ENCODE measurements around a stretch of chr1.

DNA sequence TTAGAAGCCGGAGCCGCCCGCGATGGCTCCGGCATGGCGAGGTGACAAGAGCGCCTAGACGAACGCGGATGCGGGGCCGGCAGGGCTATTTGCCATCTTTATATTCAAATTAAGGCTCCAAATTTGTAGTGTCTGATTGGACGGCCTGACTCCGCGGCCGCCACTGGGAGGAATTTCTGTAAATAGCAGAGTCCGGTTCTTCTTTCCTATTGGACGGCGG, 6.6 kb downstream of the H2BC26 start:
- RRBS = 2% methylated on average over 11 of the region's 19 CpGs
CAGE:
- cytosol, long polyA plus RNA = no peak
- long polyA plus RNA = no peak
- nucleus, long polyA plus RNA = no peak

DNA sequence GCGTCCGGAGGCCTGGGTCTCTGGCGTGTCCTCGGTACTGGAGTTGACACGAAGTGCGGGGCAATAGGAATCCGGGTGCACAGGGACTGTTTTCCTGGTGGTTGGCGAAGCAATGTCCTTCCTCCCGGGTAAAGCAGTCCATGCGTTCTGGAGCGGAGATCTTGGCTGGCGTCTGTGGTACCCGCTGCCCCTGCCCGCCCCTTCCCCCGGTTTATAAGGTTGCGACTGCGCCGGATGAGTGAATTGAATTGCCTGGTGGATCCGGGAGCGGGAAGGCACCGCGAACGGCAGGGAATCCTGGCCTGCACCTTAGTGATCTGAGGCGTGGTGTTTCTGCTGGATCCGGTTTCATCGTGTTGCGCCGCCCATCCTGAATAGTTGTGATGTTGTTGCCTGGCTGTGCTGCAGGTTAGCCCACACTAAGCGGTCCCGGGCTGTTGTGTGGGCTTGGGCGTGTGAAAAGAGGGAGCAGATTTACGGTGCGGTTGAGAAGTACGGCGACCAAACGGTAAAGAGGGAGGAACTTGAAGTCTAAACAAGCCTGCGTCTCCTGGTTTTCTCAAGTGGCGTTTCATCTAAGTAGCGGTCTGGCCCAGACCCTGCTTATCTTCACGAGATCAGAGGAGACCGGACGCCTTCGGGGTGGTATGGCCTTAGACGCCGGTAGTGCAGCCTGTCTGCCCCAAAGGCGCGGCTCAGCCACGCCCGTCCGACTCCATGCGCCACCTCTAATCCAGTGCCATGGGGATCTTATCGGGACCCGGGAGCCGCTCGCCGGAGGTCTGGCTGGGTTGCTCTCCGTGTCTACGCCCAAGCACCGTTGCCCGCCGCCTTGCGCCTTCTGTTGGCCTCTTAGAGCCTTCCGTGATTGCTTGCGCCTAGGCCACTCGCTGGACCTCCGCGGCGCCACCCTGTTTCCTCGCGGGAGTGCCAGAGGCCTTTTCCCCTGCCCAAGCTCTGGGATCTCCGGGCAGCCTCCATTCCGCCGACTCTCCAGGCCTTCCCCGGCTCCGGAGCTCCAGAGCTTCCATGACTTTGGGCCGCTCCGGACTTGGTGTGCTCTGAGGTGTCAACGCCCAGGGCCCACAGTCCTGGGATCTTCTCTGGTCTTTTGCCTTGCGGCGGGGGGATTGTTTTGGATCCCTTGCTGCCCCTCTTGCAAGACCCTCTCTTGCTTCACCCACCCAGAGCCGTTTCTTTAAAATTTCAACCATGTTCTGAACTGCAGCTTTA, 87.5 kb upstream of the RHOU start:
- RRBS = 2% methylated on average over 19 of the region's 81 CpGs
CAGE:
- cytosol, long polyA plus RNA = no peak
- long polyA plus RNA = no peak
- nucleus, long polyA plus RNA = no peak

DNA sequence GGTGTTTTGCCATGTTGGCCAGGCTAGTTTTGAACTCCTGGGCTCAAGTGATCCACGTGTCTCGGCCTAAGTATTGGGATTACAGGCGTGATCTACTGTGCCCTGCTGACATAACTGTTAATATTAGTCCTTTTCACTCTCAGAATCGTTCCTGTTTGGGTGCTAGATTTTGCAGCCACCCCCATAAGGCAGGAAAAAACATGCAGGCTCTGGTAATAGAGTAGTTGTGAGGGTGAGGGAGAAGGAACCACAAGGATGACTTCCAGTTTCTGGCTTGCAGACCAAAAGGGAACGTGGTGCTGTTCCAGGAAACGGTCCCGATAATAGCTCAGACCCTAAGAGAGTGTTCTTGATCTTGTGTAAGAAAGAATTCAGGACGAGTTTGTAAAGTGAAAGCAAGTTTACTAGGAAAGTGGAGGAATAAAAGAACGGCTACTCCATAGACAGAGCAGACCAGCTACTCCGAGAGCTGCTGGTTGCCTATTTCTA, 50.7 kb upstream of the RHOU start:
- RRBS = no CpG with 5 or more reads among the region's 10 CpGs
CAGE:
- cytosol, long polyA plus RNA = no peak
- long polyA plus RNA = no peak
- nucleus, long polyA plus RNA = no peak

- RRBS = no CpG with 5 or more reads among the region's 6 CpGs
CAGE:
- cytosol, long polyA plus RNA = no peak
- long polyA plus RNA = no peak
- nucleus, long polyA plus RNA = no peak
Observed at GRCh38 chr1:228745413-228746190, 10.3 kb downstream of the RHOU start.

DNA sequence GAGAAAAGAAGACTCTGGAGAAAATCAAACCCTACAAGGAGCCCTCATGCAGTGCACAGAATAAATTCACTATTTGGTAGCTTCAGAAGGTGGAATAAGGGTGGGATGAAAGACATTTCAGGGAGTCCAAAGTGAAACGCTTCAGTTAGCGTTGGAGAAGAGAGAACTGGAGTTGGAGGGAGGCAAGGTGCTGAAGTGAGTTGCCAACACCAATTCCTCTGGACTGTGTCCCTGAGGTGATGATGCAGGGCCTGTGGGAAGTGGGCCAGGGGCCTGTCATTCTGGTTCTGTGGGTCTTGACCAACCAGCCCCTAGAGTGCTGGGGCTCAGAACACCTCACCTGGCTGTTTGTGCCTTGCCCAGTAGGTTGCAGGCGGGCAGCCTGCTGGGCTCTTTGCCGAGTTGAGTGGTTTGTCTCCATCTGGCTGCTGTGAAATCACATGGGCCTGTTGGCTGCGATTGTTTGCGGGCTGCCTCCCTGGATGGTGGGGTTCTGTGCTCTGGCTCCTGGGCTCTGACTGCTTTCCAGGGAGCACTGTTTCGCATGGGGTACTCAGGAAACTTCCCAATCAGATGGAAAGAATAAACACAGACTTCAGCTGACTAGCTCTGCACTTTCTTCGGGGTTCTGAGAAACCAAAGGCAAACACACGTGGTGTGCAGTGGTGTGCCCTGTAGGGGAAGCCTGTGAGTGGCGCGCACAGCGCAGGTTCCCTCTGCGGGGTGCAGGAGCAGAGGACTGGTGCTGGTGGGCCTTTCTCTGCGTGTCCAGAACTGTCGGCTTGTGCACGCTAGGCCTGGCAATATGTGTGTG, 95.0 kb downstream of the RHOU start:
- RRBS = no CpG with 5 or more reads among the region's 16 CpGs
CAGE:
- cytosol, long polyA plus RNA = no peak
- long polyA plus RNA = no peak
- nucleus, long polyA plus RNA = no peak

DNA sequence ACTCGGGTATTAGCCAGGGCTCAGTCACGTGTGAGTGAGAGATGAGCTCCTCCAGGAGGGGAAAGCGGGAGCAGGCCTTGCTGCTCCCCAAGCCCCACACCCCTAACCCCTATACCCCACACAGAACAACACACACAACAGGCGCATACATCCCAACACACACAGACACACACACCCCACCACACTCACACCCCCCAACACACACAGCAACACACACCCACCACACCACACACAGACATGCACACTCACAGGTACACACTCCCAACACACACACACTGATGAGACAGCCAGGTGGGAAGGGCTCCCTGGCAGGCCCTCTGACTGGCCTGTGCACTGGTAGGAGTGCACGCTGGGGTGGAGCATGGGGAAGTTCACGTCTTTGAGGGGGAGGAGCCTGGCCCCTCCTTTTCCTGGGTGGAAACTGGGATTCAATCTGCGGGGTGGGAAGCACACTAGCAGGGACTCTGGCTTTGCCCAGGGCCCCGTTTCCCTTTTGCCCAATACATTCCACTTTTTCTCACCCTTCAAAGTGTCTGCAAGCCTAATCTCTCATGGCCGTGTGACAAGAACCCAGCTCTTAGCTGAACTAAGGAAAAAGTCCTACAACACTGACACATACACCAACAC, 116.8 kb downstream of the RHOU start:
- RRBS = no CpG with 5 or more reads among the region's 9 CpGs
CAGE:
- cytosol, long polyA plus RNA = no peak
- long polyA plus RNA = no peak
- nucleus, long polyA plus RNA = no peak

DNA sequence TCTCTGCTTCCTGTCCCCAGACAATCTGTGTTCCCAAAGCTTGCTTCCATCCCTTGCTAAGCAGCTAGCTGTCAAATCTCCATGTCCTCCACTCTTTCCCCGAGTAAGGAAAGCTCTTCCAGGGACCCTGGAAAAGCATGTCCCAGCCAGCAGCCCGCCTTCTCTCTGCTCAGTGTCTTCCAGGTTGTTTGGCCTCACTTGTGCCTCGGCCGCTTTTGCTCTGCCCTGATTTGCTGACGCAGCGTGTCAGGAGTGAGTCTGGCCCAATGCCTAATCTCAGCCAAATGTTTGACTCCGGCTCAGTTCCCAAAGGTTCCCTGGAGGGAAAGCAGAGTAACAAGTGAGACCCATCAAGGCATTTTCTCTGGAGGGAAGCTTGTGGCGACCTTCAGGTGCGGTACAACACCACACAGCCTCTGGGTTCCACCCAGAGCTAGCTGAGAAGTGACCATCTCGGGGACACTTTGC, 243.4 kb downstream of the RHOU start:
- RRBS = no CpG with 5 or more reads among the region's 10 CpGs
CAGE:
- cytosol, long polyA plus RNA = no peak
- long polyA plus RNA = no peak
- nucleus, long polyA plus RNA = no peak

DNA sequence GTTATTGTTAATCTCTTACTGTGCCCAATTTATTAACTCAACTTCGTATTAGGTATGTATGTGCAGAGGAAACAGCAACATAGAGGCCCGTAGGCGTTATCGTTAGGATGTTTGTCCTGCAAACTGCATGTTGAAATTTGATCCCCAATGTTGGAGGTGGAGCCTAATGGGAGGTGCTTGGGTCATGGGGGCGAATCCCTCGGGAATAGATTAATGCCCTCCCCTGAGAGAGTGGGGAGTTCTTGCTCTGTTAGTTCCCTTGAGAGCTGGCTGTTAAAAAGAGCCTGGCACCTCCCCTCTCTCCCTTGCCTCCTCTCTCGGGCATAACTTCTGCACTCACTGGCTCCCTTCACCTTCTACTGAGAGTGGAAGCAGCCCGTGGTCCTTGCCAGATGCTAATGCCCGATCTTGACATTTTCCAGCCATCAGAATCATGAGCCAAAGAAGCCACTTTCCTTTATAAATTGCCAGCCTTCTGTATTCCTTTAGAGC, 149.0 kb upstream of the RAB4A start:
- RRBS = no CpG with 5 or more reads among the region's 9 CpGs
CAGE:
- cytosol, long polyA plus RNA = no peak
- long polyA plus RNA = no peak
- nucleus, long polyA plus RNA = no peak

DNA sequence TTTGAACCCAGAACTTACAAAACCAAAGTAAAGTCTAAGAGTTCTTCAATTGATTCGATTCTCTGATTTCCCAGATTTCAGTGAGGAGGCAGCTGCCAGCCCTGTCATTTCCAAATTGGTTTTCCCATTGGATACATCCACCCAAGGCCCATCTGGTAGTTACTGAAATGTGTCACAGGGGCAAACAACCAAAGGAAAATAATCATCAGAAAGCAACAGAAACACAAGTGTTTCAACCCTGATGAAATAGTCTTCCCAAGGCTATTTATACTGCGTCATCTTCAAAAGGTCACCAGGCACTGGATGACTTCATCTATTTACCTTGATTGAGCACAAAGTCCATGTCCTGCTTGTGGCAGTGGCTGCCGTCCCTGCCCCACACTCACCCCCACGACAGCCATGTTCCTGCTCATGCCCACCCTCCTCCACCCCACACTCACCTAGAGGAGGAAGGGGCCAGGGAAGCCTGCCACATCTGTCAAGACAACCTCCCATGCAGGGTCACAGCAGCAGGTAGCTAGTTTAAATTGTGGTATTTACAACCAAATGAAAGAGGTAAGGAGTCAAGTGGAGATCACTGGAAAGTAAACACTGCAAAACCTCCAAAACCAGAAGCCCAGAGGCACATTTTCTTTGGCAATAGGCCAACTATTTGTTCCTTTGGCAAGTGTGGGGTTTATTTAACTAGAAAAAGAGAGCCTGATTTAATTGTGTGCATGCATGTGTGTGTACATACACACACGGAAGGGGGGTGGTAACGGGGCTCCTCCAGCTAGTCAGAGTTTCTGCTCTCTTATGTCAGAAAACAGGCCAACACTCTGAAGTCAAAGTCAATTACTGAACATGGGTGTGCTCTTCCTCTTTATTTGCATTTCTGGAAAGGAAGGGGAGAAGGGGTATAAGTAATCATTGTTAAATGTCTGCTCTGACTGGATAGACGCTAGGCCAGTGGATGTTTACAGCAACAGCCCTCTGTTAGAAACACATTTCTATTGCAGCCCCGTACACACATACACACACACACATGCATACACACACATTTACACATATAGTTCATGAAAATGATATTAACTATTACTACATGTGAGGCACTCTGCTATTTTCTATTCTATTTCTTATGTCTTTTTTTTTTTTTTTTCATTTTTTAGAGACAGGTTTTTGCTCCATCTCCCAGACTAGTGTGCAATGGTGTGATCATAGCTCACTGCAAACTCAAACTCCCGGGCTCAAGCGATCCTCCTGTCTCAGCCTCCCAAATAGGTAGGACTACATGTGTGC, 49.4 kb upstream of the RAB4A start:
- RRBS = no CpG with 5 or more reads among the region's 10 CpGs
CAGE:
- cytosol, long polyA plus RNA = no peak
- long polyA plus RNA = no peak
- nucleus, long polyA plus RNA = no peak

DNA sequence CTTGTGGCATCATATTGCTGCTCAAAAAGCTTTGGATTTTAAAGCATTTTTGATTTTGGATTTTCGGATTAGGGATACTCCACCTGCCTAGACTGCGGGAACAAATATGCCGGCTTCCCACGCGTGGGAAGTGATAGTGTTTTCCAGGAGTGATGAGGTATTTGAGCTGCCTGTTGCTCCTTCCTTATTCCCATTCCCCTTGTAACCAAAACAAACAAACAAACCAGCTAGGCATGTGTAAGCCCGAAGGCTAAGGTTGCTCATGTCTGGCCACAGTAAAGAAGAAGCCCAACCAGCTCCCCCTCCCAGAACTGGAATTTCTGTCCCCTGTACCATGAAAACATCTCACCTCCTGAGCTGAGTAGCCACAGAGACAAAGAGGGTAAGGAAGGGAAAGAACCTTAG, 41.9 kb upstream of the RAB4A start:
- RRBS = no CpG with 5 or more reads among the region's 6 CpGs
CAGE:
- cytosol, long polyA plus RNA = no peak
- long polyA plus RNA = no peak
- nucleus, long polyA plus RNA = no peak

DNA sequence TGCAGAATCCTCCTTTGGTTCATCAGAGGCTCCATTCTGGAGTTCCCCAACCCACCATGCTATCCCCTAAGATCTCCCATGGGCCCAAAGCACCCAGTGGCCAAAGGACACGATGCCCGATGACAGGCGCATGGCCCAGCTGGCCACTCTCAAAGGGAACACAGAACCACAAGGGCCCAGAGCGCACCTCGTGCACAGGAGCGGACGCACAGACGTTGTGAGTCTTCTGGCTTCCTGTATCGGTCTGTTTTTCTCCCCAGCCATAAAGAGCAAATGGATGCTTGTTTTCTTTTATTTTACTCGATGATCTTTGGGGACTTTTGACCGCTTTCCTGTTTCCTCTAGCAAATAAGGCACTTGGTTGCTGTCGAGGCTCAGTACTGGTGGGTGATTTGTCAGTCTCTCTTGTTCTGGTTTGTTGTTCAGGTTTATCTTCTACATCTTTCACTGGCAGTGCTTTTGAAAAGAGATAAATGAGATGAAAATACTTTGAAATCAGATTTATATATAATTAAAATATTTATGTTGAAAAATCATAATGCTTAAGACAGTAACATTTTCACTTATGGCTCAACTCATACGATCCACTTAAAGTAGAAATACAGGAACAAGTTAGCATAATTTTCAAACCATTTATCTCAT, 16.2 kb downstream of the CCSAP start:
- RRBS = no CpG with 5 or more reads among the region's 13 CpGs
CAGE:
- cytosol, long polyA plus RNA = no peak
- long polyA plus RNA = no peak
- nucleus, long polyA plus RNA = no peak

- RRBS = 1% methylated on average over 65 of the region's 120 CpGs
CAGE:
- cytosol, long polyA plus RNA = no peak
- long polyA plus RNA = no peak
- nucleus, long polyA plus RNA = no peak
Observed at GRCh38 chr1:229341782-229342831, 740 bp downstream of the CCSAP start.

- RRBS = 63% methylated on average over 4 of the region's 11 CpGs
CAGE:
- cytosol, long polyA plus RNA = no peak
- long polyA plus RNA = no peak
- nucleus, long polyA plus RNA = no peak
Observed at GRCh38 chr1:229370375-229371069, 27.7 kb upstream of the CCSAP start.

DNA sequence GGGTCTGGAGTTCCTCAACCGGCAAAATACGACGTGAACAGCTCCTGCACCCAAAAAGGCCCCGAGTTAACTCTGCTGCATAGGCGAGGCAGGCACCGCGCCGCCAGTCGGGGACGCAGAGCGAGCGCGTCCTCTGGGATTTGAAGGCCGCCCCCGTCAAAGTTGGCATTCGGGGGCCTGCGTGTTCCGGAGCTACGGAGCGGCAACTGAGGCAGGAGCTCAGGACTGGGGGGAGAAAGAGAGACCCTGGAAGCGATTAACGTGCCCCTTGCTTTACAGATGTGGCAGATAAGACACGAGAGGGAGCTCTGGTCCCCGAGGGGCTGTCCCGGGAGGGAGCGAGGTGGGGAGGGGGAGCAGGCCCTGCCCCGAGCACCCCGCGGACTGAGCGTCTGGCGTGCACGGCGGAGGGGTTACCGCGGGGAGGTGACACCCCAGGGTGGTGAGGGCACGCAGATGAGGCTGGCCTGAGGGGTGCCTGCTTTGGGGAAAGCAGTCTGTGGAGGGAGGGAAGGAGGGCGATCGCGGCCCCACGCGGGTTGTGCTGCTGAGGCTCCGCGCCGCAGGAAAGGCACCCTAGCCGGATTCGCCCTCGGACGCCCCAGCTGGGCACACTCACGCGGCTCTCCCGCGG, 26.6 kb downstream of the ACTA1 start:
- RRBS = no CpG with 5 or more reads among the region's 52 CpGs
CAGE:
- cytosol, long polyA plus RNA = no peak
- long polyA plus RNA = no peak
- nucleus, long polyA plus RNA = no peak

DNA sequence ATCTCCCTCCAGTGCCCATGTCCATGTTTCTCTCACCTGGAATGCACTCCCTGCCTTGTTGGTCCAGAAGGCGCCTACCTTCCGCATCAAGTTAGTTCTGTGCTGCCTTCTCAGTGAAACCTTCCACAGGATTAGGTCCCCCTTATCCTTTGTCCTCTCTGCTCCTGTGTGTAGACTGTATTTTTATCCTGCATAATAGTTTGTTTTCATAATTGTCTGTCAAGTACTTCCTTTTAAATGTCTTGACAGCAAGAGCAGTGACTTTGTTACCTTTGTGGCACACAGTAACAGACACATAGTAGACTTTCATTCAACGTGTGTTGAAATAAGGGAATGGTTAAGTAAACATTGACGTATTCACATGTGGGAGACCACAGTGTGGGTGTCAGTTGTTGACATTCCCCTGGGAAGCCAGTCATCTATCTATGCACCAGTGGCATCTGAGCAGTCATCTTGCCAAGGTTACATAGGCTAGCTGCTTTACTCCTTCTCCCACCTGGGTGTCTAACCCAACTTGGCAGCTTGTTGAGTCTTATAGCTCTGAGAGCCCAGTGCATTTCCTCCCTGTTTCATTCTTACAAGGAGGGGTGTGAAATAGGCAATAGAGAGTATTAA, 1.4 kb upstream of the NUP133 start:
- RRBS = no CpG with 5 or more reads among the region's 4 CpGs
CAGE:
- cytosol, long polyA plus RNA = no peak
- long polyA plus RNA = no peak
- nucleus, long polyA plus RNA = no peak

DNA sequence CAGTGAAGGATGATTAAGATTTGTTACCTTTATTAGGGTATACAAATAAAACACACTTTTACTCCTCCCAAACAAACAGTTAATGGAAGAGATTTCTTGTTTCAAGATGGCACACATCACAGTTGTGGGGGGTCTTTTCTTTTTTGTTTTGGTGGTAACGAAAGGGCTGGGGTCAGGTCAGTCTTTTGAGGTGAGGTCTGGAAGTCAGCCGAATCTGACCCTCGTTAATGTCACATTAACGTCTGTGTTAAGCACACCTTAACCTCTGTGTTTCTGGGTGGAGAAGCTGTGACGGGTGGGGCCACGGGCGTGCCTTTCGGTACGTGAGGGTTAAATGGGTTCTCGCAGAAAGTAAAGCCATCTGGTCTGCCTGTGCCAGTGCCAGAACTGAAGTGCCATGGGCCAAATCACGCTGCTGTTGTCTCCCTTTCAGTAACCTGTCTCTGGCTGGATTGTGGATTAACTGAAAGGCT, 14.3 kb downstream of the URB2 start:
- RRBS = no CpG with 5 or more reads among the region's 11 CpGs
CAGE:
- cytosol, long polyA plus RNA = no peak
- long polyA plus RNA = no peak
- nucleus, long polyA plus RNA = no peak

GRCh38 chr1:229844557-229844940, 218.5 kb downstream of the URB2 start:
- RRBS = no CpG with 5 or more reads among the region's 6 CpGs
CAGE:
- cytosol, long polyA plus RNA = no peak
- long polyA plus RNA = no peak
- nucleus, long polyA plus RNA = no peak

DNA sequence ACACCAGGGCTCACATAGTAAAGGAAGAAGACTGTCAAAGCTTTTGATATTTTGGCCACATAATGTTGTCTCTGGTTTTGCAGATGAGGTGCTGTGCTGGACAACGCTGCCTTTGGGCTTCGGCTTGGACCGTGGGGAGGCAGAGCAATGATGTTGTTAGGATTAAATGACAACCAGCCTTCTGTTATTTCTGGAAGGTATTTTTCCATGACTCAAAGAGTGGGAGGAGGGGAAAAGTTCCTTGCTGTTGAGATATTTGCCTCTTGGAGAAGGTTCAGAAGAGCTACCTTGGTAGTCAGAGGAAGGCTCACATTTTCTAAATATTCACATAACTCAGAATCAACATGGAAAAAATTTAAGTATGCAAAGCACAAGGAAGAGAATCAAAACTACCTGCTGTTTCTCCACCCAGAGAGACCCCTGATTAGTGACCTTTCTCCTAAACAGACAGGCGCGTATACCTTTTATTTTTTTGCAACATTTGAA, 187.2 kb upstream of the GALNT2 start:
- RRBS = no CpG with 5 or more reads among the region's 5 CpGs
CAGE:
- cytosol, long polyA plus RNA = no peak
- long polyA plus RNA = no peak
- nucleus, long polyA plus RNA = no peak

DNA sequence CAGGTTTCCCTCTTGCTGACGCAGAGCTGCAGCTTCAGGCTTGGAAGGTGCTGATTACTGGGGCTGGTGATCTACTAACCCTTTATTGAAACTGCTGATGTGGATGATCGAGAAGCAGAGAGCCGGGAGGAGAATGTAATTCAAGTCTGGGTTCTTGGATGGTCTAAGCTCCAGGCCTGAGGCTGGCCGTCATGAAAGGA, 12.4 kb downstream of the GALNT2 start:
- RRBS = no CpG with 5 or more reads among the region's 4 CpGs
CAGE:
- cytosol, long polyA plus RNA = no peak
- long polyA plus RNA = no peak
- nucleus, long polyA plus RNA = no peak

- RRBS = no CpG with 5 or more reads among the region's 38 CpGs
CAGE:
- cytosol, long polyA plus RNA = no peak
- long polyA plus RNA = no peak
- nucleus, long polyA plus RNA = no peak
Observed at GRCh38 chr1:230136275-230137700, 69.8 kb downstream of the GALNT2 start.

Data from SK-N-SH (cell line).